Measurements from ENCODE around the gene MKI67.

DNA sequence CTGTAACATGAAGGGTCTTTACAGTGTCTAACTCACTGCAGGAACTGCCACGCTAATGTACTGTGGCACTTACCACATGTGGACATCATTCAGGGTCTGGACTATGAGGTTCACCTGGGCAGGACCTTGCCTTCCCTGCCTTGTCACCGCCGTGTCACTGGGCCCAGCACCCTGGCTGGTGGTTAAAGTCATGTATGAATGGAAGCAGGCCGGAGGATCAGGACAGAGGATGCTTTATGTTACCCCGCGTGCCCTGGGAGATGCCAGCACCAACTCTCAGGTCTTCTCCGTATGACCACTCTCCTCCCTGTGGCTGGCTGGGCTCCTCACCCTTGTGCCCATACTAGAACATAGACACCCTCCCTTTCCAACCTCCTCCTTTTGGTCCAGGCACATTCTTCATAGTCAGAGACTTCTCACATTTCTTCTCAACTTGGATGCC, 240.1 kb downstream of the TEX36 start:
- PRO-cap: no peak

- PRO-cap: no peak
Measured at GRCh38 chr10:125691174-125691748, 8.3 kb upstream of the TEX36 start.

DNA sequence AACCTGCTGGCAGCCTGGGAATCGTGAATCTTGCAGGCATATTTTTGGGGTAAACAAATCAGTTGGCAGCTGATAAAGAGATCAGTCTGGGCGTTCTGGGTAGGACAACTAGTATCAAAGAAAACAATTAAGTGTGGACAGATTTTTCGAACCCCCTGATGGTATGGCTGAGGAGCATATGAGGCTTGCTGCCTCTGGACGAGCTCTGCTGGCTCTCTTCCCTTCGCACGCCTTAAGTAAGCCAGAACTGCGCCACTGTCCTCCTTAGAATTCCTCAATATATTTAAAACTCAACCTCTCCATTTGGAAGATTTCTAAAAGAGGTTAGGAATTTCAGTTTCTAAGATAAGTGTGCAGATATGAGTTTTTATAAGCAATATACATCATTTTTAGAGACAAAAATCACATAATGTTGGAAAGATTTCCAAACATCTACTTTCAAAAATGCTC, 9.3 kb upstream of the EDRF1 start:
- PRO-cap: no peak

GRCh38 chr10:126469281-126469659, 81.0 kb upstream of the ADAM12 start:
- PRO-cap: no peak

- PRO-cap: no peak
Measured at GRCh38 chr10:126908347-126908870, 3.2 kb downstream of the DOCK1 start.

- PRO-cap: no peak
Measured at GRCh38 chr10:127145085-127145483, 51.3 kb downstream of the INSYN2A start.

- PRO-cap: no peak
Measured at GRCh38 chr10:127196999-127197222, 520 bp upstream of the INSYN2A start.

- PRO-cap: no peak
Measured at GRCh38 chr10:127293435-127294238, 97.2 kb upstream of the INSYN2A start.

GRCh38 chr10:127323707-127324024, 127.3 kb upstream of the INSYN2A start:
- PRO-cap: no peak

DNA sequence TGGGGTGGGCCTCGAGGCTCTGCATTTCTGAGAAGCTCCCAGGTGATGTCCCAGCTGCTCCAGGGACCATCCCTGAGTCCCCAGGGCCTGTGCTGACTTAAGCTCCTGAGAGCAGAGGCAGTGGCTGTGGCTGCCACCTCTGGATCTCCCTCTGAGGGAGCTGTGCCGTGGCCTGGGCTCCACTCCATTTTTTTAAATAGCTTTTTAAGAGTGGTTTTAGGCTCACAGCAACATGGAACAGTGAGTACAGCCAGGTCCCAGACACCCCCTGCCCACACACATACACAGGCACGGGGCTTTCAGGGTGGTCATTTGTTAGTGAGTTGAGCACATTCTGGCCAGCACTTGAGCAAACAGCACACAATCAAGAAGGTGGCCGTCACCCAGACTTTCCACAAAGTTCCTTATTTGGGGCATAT, 156.8 kb upstream of the NPS start:
- PRO-cap: no peak

GRCh38 chr10:127441227-127441769, 107.8 kb upstream of the NPS start:
- PRO-cap: no peak

- PRO-cap: no peak
Measured at GRCh38 chr10:127576850-127577174, 27.7 kb downstream of the NPS start.

- PRO-cap: no peak
Measured at GRCh38 chr10:127913198-127913797, 6.4 kb downstream of the PTPRE start.

DNA sequence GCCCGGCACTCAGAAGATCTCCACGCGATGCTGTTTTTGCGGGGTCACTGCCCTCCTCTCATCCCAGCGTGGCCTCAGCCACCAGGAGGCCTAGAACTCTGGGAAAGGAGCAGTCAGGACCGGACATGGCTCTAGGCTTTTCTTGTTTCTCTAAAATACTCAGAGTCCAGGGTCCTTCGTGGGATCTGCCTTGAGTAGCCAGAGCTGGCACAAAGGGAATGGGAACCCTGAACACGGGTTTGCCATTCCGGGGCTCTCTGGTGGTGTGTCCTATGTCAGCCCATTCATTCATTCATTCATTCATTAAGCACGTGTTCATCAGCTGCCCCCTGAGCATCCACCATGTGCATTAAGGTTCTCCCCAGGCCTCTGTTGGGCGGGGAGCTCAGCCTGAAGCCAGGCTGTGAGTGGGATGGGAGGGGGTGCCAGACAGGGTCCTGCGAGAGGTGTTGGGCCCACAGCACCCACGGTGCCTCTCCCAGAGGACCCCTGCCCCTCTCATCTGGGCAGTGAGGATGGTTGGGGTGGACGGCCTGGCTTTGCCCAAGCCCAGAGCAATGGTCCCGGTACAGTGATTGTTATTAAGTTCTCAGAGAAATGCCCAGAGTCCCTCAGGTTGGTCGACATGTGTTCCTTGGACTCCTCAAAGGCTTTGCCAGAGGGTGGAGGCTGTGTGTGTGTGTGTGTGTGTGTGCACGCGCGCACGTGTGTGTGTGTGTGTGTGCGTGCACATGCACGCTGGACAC, 106.7 kb downstream of the MKI67 start:
- PRO-cap: no peak

- PRO-cap: no peak
Measured at GRCh38 chr10:128056373-128057340, 69.6 kb downstream of the MKI67 start.

GRCh38 chr10:128057769-128058118, 68.5 kb downstream of the MKI67 start:
- PRO-cap: no peak

- PRO-cap: bidirectional peak, plus-strand start at chr10:128065267, minus-strand start at chr10:128065056
Measured at GRCh38 chr10:128065177-128065482, 61.1 kb downstream of the MKI67 start.

- PRO-cap: no peak
Measured at GRCh38 chr10:128065483-128066580, 60.4 kb downstream of the MKI67 start.

DNA sequence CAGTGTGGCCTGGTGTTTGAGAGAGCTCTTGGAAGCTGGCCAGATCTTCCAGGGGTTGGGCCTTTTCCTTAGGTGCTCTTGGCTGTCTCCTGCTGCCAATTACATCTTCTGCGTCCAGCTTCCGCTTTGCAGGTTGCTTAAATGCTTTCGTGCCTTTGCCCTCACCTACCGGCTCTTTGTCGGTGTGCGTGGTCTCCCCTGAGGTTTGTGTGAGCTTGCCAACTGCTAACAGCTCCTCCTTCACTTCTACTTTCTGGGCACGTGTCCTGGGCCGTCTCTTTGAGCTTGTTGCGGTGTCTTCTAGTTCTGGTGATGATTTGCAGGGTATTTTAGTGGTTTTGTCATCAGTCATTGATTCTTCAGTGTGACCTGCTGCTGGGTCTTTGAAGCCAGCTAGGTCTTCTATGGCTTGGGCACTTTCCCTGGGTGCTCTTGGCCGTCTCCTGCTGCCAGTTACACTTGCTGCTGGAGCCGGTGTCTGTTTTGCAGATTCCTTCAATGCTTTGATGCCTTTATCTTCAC, 23.1 kb downstream of the MKI67 start:
- PRO-cap: no peak

- PRO-cap: unidirectional peak, plus-strand start at chr10:128126637
Measured at GRCh38 chr10:128125742-128126731, at the start of gene MKI67. Gene MKI67 (minus strand): TSS chr10:128126423.